Colon Carcinoma Metastatic in the Brain (tissue), 2 donors: ENCODE measurements around a stretch of chr21.

GRCh38 chr21:28690798-28691463 is 194.2 kb downstream of the N6AMT1 start:
- PRO-cap, 2 experiments = no peak in any of the 2 experiments

DNA sequence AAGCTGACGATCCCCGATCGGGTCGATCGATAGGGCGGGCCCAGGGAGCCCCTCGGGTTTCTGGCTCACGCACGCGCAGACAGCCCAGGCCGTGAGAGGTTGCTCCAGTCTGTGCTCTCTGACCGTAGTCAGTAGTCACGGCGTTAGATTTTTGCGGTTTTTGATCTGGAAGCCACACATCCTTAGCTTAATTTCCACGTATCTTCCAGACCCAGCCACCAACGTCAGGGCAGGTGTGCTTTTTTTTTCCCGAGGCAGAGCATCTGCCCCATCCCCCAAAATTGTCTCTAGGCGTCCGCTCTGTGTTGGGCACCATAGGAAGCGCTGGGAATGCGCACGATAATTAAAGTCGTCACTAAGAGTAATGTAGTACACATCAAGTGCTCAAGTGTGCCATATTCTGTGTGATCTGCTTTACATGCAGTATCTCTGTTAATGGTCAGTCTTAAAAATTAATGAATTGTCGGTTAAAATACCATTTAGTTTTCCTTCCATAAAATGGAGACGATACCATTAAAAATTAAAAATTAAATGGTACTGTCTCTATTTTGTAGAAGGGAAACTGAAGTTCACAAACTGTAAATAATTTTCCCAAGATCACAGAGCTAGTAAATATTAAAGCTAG is 443 bp upstream of the CCT8 start:
- PRO-cap, 2 experiments = peak in 2 of 2 experiments; most common plus-strand start position 82 of the sequence (in 1)

GRCh38 chr21:29145207-29146040 is 15.0 kb downstream of the MAP3K7CL start:
- PRO-cap, 2 experiments = no peak in any of the 2 experiments

GRCh38 chr21:29299881-29300708 is 1.4 kb downstream of the BACH1 start:
- PRO-cap, 2 experiments = peak in 1 of 2 experiments; most common minus-strand start chr21:29300087 (in 1)

GRCh38 chr21:29346355-29347021 is 47.8 kb downstream of the BACH1 start:
- PRO-cap, 2 experiments = no peak in any of the 2 experiments

GRCh38 chr21:29650308-29650854 is 289.4 kb downstream of the GRIK1 start:
- PRO-cap, 2 experiments = no peak in any of the 2 experiments

GRCh38 chr21:29769356-29769868 is 170.4 kb downstream of the GRIK1 start:
- PRO-cap, 2 experiments = no peak in any of the 2 experiments

DNA sequence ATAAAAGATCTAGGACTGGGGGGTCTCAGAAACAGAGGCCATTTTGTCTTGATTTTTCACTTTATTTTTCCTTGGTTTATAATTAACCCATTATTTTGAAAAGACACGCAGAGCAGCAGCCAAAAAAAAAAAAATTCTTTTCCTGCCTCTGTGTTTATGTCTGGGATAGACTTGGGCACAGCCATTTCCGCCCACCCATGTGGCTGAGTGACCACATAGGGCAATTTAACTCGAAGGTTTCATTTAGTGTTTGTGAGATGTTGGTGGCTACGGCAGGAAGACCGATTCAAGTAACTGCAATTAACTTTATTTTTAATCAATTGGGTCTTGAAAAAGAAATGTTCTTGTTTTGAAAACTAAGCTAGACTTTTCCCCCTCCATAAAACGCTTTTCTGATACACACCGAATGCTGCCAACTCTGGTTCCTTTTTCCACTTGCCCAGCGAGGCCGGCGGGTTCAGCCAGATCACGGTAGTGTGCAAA is 97.3 kb upstream of the KRTAP19-8 start:
- PRO-cap, 2 experiments = no peak in any of the 2 experiments

DNA sequence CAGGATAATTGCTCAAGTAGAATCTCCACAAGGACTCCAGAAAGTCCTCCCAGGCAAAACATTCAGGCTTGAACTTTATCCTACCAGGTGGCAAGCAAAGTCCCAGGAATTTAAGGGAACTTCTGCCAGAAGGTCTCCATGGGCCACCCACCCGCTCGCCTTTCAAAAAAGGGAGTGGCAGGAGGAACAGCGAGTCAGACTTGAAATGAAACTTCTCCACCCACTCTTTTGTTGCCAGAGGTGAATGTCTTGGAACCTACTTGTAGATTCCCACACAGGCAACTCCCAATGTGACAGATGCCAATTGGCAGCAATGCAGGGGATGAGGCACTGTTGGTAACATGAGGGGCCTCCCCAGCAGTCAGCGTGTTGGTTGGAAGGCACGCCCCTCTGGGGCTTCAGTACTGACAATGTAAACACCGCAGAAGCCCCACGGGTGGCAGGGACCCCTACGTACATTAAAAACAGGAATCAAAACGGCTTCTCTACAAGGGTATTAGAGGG is 124.9 kb downstream of the TIAM1 start:
- PRO-cap, 2 experiments = no peak in any of the 2 experiments

GRCh38 chr21:31557089-31557895 is 102.2 kb upstream of the SOD1 start:
- PRO-cap, 2 experiments = no peak in any of the 2 experiments

GRCh38 chr21:31647680-31648101 is 11.8 kb upstream of the SOD1 start:
- PRO-cap, 2 experiments = no peak in any of the 2 experiments

DNA sequence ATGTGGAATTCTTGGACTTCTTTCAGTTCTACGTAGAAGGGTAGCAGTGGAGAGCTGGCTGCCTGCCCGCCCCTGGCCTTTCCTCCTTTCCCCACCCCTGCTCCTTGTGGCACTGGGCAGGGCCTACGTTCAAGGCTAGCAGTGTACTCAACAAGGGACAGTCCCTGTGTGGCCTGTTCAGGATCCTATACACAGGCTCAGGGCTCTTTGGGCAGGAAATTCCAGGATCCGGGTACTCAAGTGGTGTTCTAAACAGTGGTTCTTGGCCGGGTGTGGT is 2.4 kb upstream of the SOD1 start:
- PRO-cap, 2 experiments = no peak in any of the 2 experiments

DNA sequence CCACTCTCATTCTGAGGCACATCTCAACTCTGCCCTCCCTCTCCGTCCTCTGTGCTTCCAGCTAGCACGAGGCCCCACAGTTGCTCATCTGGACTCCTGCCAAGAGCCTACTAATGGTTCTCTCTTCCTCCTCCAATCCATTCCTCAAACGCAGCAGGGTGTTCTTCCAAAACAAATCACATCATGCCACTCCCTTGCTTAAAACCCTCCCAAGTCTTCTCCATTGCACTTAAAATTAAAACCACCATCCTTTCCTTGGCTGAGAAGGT is 49.8 kb upstream of the SCAF4 start:
- PRO-cap, 2 experiments = no peak in any of the 2 experiments

DNA sequence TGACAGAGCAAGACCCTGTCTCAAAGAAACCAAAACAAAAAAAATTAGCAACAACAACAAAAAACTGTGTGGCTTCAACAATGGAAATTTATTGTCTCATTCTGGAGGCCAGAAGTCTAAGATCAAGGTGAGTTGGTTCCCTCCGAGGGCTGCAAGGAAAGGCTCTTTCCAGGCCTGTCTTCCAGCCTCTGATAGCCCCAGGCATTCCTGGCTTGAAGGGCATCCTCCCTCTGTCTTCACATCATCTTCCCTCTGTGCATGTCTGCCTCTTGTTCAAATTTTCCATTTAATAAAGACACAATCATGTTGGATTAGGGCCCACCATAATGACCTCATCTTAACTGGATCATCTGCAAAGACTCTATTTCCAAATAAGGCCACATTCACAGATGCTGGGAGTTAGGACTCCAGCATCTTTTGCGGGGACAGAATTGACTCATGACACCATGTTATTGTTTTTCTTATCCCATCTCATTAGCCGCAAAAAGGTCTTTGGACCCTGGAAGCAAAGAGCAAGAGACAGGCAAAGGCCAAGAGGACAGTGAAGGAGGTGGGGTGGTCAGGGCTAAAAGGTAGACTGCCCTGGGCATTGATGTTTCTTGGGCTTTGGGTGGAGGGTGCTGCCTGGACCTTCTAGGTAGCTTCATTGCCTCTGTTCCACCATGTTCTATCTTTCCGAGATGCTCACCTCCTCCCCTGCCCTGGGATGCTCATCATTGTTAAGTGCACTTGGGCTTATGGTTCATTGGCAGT is 24.6 kb downstream of the HUNK start:
- PRO-cap, 2 experiments = no peak in any of the 2 experiments

DNA sequence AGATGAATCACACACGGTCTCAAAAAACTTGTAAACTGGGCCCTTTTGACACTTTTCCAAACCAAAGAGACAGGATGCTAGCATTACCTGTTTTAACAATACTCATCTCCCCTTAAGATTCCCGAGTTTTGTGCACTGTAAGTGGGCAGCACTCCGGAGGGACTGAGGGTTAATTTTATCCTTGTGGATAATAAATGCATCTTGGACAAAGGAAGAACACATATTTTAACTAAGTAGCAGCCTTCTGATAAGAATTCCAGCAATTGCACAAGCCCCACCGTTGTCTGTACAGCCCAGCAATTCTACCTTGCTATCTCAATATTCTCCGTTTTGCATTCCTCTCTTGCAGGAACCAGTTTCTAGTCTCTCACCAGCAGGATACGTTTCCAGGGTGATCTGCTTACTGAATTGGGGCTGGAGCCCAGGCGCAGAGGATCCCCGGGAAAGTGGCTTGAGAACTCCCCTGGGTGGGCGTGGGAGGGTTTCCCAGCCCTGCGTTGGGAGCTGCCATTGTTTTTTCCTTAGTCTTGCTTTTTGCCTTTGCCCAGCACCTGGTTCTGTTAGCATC is 36.2 kb downstream of the HUNK start:
- PRO-cap, 2 experiments = no peak in any of the 2 experiments

DNA sequence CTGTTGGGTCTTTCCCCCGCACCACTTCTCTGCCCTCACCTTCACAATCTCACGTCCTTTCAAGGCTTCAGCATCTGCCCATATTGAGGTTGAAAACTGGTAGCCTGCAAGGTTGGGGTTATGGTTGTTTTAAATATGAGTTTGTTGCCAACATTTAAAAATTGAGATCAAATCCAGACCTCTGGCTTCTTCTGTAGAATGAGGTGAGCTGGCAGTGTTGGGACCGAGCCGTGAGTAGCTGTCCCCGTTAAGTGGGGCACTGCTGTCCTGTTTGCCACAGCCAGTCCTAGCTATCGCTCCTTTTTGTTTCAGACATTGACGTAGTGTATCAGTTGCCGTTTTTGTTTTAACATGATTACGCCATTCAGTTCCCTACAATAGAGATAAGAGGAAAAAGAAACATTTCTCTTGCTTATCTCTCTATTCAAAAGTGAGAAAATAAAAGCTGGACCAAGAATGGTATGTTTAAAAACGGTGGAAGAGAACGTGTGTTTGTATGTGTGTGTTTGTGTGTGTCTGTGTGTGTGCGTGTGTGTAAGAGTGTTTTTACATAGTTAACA is 65.5 kb downstream of the HUNK start:
- PRO-cap, 2 experiments = no peak in any of the 2 experiments

DNA sequence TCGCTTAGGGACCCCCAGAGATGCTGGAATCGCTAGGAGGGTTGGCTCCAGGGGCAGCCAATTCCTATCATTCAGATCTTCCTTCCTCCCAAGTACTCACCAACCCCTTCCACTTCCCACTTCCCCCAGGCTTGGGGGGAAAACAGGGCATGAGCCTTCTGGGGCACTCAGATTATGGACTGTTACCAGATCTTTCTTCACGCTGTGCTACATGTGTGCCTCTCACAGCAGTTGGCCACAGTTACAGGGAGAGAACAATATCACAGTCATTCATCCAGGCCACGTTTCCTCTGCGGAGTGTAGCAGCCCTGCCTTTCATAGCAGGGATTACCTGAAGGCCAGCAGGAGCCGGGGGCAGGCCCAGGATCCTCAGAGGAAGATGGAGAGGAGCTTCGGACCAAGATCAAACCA is 126.5 kb downstream of the HUNK start:
- PRO-cap, 2 experiments = no peak in any of the 2 experiments

GRCh38 chr21:32368314-32368823 is 24.4 kb downstream of the URB1 start:
- PRO-cap, 2 experiments = no peak in any of the 2 experiments

- PRO-cap, 2 experiments = no peak in any of the 2 experiments
These were observed 1.7 kb downstream of the EVA1C start for GRCh38 chr21:32414190-32414698.

DNA sequence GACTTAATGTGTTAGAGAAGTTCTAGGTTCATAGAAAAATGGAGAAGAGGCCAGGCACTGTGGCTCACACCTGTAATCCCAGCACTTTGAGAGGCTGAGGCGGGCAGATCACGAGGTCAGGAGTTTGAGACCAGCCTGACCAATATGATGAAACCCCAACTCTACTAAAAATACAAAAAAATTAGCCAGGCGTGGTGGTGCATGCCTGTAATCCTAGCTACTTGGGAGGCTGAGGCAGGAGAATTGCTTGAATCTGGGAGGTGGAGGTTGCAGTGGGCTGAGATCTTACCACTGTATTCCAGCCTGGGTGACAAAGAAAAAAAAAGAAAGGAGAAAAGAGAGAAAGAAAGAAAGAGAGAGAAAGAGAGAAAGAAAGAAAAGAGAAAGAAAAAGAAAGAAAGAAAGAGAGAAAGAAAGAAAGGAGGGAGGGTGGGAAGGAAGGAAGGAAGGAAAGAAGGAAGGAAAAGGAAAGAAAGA is 36.1 kb downstream of the EVA1C start:
- PRO-cap, 2 experiments = no peak in any of the 2 experiments